Left common carotid artery plus branches (tissue), 1 donor: ENCODE data around the genes ACTA1, GALNT2, SPRTN, TSNAX and DISC1.

DNA sequence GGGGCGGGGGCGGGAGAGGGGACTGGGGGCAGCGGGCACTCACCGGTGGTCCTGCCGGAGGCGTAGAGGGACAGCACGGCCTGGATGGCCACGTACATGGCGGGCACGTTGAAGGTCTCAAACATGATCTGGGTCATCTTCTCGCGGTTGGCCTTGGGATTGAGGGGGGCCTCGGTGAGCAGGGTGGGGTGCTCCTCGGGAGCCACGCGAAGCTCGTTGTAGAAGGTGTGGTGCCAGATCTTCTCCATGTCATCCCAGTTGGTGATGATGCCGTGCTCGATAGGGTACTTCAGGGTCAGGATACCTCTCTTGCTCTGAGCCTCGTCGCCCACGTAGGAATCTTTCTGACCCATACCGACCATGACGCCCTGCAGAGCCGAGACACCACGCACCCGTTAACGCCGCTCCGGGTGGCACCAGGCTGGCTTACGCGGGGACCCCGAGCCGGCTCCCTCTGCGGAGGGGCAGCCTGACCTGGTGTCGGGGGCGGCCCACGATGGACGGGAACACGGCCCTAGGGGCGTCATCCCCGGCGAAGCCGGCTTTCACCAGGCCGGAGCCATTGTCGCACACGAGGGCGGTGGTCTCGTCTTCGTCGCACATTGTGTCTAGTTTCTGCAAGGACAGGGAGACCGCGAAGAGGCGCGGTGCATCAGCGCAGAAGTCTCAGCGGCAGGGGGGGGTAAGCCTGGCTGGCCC lies 1.2 kb downstream of the ACTA1 start:
- PRO-cap, result no peak

GRCh38 chr1:229433878-229435081 lies at the start of gene ACTA1:
Gene ACTA1, minus strand, starts transcription at chr1:229434094.
- PRO-cap, result no peak

GRCh38 chr1:229626447-229626879 lies 416 bp downstream of the URB2 start:
- PRO-cap, result no peak

DNA sequence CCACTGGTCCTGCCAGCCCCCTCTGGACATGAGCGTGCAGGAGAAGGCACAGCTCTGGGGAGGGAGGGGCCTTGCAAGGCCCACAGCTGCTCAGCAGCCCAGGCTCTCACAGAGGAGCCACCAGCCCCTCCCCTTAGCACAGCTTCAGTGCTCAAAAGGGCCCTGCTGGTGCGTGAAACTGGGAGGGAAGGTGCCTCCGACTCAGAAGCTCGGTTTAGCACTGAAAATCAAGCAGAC lies 210.8 kb upstream of the GALNT2 start:
- PRO-cap, result no peak

DNA sequence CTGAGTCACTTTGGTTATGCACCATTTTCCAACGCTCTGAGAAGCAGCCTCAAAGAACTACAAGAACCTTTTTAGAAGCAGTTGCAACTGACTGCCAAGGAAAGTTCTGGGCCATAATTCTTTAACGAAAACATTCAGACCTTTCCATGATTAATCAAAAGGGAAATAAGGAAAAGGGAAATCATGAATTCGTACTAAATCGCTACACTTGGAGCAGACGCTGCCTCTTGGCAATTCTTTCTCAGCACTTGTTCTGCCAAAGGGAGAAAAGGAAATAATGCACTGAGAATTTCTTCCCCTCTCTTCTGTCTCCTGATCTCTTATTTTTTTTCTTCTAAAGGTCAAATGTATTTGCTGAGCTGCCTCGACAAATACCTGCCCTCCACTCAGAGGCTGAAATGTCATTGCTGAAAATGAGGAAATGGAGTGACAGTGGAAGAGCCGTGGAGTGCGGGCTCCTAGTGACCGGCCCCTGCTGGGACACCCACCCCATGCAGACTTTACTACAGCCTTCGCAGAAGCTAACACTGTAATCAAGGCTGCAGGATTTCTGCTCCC lies 67.9 kb upstream of the GALNT2 start:
- PRO-cap, result no peak

- PRO-cap, result bidirectional peak, plus-strand start at chr1:230067270, minus-strand start at chr1:230067003
Observed at GRCh38 chr1:230066323-230067431, at the start of gene GALNT2. Gene GALNT2, plus strand, starts transcription at chr1:230067238.

DNA sequence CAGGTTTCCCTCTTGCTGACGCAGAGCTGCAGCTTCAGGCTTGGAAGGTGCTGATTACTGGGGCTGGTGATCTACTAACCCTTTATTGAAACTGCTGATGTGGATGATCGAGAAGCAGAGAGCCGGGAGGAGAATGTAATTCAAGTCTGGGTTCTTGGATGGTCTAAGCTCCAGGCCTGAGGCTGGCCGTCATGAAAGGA lies 12.4 kb downstream of the GALNT2 start:
- PRO-cap, result no peak

GRCh38 chr1:230104450-230105557 lies 37.8 kb downstream of the GALNT2 start:
- PRO-cap, result unidirectional peak, minus-strand start at chr1:230104749; bidirectional peak, plus-strand start at chr1:230105073, minus-strand start at chr1:230104797

- PRO-cap, result bidirectional peak, plus-strand start at chr1:230114091, minus-strand start at chr1:230113863
Observed at GRCh38 chr1:230113815-230114657, 47.0 kb downstream of the GALNT2 start.

GRCh38 chr1:230122698-230123790 lies 56.0 kb downstream of the GALNT2 start:
- PRO-cap, result no peak

- PRO-cap, result no peak
Observed at GRCh38 chr1:230300813-230301228, 125.3 kb downstream of the PGBD5 start.

- PRO-cap, result no peak
Observed at GRCh38 chr1:230332436-230333333, 93.4 kb downstream of the PGBD5 start.

DNA sequence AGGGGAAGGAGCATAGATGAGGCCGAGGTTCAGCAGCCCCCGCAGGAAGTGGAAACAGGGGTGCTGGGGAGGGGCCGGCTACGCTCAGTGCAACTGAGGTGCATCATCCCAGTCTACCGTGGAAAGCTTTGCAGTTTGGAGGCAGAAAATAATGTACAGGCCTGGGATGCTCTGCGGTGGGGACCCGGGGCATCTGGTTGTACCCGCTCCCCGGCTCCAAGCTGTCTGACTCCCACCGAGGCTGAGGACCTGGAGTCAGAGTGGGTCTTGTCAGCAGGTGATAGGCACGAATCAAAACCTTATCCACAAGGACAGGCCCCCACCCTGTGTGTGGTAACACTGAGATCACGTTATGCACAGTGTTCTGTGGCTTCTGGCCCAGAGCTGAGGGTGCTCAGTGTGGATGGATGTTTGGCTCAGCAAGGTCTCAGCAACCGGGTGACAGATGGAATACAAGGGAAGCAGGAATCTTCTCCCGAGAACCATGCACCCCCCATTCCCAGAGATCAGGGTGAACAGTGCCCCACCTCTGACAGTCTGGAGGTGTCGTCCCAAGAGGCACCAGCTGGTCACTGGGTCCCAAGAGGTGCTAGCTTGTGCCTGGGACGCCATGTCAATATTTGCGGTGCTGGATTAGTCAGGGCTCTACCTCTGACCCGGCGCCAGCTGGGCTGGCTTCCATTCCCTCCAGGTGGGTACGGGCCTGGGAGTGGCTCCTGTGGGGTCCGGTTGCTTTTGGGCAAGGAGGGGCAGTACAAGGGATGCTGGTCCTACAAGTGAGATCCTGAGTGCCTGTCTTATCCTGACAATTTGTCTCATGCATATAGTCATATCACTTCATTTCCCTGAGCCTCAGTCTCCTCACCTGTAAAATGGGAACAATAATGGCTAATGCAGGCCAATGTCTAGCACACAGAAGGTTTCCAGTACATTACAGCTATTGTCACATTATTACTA lies 815 bp downstream of the CAPN9 start:
- PRO-cap, result no peak

DNA sequence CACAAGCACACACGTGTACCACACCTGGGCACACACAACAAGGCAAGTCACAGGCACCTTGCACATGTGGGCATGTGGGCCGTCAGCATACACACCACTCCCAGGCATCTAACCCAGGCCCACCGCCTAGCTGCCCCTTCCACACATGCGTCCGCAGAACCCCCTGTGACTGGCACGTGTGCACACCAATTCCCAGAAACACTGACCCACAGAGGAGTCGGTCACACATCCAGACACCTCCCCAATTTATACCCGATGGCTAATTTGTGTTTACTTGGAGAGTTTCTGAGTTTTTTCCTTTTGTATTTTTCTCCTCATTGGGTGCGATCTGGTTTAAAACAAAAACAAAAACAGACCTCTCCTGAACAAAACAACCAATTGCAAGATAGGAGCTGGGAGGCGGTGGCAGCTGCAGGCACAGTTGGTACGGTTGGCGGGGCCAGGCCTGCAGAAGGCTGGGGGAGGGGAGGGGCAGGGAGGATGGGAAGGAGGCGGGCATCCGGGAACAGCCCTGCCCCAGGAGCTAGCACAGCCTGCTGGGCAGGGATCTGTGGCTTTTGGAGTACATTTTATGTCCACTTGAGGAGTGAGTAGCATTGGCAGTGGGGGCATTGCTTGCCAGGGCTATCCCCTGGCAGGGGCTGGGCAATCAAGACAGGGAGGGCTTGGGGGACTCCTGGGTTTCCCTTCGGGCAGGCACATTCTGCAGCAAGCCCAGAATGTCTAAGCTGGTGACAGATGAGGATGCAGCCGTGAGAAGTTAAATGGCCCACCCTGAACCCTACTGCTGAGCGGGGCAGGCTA lies 5.1 kb downstream of the CAPN9 start:
- PRO-cap, result no peak

GRCh38 chr1:231335715-231336687 lies 1.7 kb downstream of the EXOC8 start:
- PRO-cap, result no peak

- PRO-cap, result bidirectional peak, plus-strand start at chr1:231337991, minus-strand start at chr1:231337817; unidirectional peak, plus-strand start at chr1:231338250; unidirectional peak, plus-strand start at chr1:231338293
Observed at GRCh38 chr1:231337910-231338979, at the start of gene SPRTN. Gene SPRTN, plus strand, starts transcription at chr1:231338293.

DNA sequence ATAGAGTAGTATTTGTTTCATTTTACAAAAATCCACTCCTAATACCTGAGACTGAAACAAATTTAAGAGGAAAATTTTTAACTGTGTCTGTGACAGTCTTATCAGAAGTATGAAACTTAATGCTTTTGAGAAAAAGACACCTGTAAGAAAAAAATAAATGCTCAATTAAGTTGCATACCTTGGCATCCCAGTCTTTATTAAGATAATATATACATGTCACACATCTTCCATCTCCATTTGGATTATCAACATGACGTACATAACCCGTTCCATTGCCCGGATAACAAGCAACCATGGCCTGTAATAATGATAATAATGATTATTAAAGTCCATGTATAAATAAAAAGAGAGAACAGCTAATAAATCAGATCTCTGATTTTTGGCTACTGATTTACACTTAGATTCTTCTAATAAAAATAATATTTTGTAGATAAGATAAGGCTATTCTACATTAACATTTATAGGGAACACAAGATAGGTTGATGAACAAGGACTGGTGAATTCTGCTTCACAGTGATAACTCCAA lies 35.8 kb downstream of the SPRTN start:
- PRO-cap, result no peak

DNA sequence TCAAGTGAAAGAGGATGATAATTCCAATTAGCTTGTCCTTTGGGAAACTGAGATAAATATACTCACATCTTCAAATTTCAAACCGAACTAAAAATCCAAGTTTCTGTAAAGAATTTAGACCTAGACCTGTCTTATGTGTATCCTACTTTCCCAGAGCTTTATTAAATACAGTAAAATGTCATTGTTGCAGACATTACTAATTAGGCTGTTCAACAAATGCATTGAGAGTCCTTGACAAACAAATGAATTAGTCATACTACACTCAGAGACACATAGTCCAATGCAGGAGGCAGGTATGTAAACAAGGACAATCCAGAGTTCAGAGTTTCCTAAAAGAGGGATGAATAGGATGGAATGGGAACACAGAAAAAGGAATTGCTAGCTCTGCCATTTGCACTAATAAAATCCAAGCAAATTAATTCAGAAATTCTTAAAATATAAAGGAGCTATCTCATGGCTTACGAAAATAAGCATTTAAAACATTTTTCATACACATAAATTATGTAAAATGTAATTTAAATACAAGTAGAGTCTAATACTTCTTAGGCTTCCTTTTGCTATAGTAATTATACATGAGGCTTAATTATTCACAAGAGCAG lies 1.6 kb upstream of the EGLN1 start:
- PRO-cap, result no peak

- PRO-cap, result unidirectional peak, plus-strand start at chr1:231528675
Observed at GRCh38 chr1:231528098-231529037, at the start of gene TSNAX. Gene TSNAX, plus strand, starts transcription at chr1:231528669.

DNA sequence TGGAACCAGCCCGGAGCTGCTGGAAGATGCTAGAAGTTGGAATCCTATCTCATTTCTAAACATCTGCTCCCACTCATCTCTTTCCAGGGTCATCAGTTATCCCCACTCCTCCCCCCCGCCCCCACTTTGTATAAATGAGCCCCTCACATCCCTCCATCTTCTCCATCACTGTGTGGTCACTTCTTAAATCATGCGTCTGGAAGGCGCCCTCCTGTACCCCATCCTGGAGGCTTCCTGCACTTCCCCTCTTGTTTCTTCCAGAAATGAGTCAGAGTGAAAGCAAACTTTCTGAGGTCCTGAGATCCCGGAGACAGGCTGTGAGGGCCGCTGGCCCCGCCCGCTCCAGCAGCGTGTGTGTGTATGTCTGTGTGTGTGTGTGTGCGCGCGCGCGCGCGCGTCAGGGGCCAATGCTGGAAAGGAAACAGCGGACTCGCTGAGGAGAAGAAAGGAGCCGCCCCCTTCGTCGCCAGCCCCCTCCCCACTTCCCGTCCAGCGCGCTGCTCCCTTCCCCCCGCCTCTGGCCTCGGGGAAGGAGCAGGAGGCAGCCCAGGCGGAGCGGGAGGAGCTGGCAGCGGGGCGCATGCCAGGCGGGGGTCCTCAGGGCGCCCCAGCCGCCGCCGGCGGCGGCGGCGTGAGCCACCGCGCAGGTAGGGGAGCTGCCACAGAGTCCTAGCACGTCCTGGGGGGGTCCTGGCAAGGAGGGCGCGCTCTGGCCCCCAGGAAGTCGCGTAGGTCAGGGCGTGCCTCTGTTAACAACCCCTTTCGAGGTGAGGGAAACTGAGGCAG lies at the start of gene DISC1:
Gene DISC1, plus strand, starts transcription at position 503 of the 786 bp plus-strand sequence.
- PRO-cap, result unidirectional peak, plus-strand start at position 549 of the sequence